Vermiform appendix (tissue), 1 donor: ENCODE measurements around the gene TERT.

DNA sequence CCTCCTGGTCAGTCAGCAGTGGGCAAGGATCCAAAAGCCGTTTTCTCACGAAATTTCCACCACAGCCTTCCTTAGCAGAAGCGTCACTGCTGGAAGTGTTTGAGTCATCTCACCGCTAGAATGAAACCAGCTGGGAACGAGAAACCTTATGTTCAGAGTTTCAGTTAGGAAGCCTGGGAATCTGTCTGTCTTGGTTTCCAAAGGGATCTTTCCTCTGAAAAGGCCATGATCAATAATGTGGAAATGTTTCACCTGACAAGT is 22.9 kb upstream of the LRRC14B start:
- PRO-cap, result no peak

GRCh38 chr5:169103-169800 is 22.0 kb upstream of the LRRC14B start:
- PRO-cap, result unidirectional peak, plus-strand start at chr5:169698

- PRO-cap, result unidirectional peak, plus-strand start at chr5:201182
These were observed 9.7 kb downstream of the LRRC14B start for GRCh38 chr5:200826-201575.

GRCh38 chr5:294410-295162 is 23.1 kb downstream of the PDCD6 start:
- PRO-cap, result no peak

- PRO-cap, result no peak
These were observed 55.7 kb downstream of the AHRR start for GRCh38 chr5:377303-377579.

GRCh38 chr5:465365-466099 is 22.6 kb downstream of the EXOC3 start:
- PRO-cap, result no peak

DNA sequence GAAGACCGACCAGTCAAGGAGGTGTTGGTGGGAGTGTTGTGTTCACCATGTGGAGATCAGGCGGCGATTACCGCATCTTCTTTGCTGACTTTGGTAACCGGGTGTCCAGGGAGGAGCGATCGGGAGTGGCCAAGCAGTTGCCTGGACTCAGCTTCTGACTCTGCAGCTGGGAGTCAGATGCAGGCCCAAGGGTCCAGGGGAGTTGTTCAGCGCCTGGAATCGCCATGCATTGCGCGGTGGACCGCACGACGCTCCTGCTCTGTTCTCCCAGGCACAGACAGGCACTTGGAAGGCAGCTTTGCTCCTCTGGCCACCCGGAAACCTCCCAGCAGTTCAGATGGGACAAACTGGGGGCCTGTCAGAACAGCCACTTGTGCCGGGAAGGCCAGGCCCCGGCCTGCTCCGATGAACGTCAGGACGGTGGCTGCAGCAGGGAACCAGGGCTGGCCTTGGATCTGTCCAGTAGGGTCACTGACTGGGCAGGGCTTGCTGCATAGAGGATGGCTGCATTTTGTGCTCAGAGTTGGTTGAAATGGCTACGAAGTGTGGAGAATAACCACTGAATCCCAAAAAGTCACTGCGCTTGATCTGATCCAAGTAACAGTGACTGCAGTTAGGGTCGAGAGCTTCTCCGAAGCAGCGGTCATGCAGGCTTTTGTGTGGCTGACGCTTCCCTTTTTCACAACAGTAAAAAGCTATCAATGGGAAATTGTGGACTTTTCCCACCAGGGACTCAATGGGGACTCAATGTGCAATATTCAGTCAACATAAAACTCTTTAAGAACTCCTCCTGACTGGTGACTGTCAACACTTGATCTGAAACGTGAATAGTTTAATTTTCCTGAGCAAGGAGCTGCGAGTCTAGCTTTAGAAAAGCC is 28.4 kb downstream of the EXOC3 start:
- PRO-cap, result no peak

DNA sequence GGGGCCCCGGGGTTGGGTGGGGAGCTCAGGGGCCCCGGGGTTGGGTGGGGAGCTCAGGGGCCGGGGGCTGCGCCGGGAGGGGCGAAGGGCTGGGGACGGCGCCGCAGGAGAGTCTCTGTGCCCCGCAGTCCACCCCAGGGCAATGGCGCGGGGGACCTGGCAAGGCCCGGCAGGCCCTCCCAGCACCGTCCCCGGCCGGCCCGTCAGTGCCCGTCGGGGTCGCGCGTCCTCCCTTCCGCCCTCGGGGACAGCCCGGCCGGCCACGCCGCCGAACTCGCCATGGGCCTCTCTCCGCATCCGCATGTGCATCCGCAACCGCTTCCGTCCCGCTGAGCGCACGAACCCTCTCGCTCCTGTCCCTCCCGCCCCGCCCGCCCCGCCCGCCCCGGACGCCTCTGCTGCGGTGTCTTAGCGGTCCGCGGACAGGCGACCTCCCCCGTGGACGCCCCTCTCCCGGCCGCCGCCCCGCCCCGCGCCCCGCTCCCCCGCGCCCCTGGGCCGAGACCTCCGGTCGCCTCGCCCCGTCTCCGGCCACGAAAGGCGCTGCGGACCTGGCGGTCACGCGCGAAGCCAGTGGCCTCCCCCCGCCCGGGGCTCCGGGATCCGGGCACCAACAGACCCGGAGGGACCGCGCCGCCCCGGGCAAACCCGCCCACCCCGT is 4.1 kb upstream of the SLC9A3 start:
- PRO-cap, result no peak

- PRO-cap, result unidirectional peak, minus-strand start at chr5:546688
These were observed 22.4 kb upstream of the SLC9A3 start for GRCh38 chr5:546617-547038.

- PRO-cap, result no peak
These were observed 567 bp downstream of the TPPP start for GRCh38 chr5:692453-693116.

GRCh38 chr5:800821-801528 is 16.4 kb upstream of the ZDHHC11B start:
- PRO-cap, result no peak

DNA sequence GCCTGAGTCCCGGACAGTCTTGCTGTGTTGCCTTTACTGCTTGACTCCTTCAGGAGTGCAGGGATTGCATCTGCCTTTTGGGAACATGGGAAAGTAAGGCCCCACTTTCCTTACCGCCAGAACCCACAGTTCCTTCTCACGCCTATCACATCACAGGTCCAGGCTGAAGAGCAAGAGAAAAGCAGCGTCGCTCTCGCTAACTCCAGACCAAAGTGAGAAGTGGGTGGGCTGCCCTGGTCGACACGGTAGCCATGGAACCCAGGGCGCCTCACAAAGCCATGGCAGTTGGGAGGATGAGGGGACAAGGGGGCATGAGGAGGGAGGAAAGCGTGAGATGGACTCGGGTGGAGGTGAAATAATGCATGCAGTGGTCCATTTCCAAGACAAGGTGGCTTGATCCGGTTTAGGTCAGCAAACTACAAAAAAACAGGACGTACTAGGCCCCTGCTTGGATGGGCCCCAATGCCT is 8.0 kb upstream of the ZDHHC11 start:
- PRO-cap, result no peak

GRCh38 chr5:957413-958125 is 51.0 kb upstream of the NKD2 start:
- PRO-cap, result no peak

- PRO-cap, result no peak
These were observed 49.5 kb downstream of the NKD2 start for GRCh38 chr5:1057938-1058600.

- PRO-cap, result no peak
These were observed 19.8 kb downstream of the SLC12A7 start for GRCh38 chr5:1092057-1092469.

GRCh38 chr5:1130039-1131014 is 18.5 kb upstream of the SLC12A7 start:
- PRO-cap, result bidirectional peak, plus-strand start at chr5:1130688, minus-strand start at chr5:1130418; bidirectional peak, plus-strand start at chr5:1130870, minus-strand start at chr5:1130722

GRCh38 chr5:1155443-1156433 is 43.9 kb upstream of the SLC12A7 start:
- PRO-cap, result no peak

GRCh38 chr5:1294024-1295341 is at the start of gene TERT:
TSS of gene TERT (minus strand) at chr5:1295068.
- PRO-cap, result no peak

DNA sequence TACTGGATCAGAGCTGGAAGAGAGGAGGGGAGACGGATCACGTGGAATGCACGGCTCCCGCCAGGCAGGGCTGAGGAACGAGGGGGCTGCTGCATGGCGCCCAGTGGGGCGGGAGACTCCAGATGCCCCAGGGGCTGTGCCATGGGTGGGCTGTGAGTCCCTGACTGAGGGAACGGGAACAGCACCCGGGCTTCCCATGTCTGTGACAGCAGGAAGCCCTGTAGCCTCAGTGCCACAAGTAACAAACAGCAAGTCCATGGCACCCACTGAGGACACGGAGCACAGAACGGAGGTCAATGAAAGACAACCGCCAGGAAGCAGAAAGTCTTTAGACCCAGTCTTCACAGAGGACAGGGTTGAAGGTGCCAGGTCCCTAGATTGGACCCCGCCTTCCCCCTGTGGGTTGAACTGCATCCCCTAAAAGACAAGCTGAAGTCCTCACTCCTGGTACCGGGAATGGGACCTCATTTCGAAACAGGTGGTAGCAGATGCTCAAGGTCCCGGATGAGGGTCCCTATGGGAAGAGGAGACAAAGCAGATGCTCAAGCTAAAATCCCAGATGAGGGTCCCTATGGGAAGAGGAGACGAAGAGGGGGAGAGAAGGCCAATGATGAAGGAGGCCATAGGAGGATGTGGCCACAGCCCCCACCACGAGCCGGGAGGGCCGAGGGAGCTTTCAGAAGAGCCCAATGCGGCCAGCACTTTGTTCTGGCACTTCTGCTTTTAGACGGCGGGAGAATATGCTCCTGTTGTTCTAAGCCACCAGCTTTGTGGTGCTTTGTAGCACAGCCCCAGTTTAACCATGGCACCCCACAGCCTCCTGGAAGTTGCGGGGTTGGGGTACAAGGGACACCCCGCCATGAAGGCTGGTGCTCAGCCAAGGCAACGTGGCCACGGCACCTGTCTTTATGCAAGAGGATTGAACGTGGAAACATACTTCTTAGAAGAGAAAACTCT is 33.6 kb downstream of the LPCAT1 start:
- PRO-cap, result no peak

DNA sequence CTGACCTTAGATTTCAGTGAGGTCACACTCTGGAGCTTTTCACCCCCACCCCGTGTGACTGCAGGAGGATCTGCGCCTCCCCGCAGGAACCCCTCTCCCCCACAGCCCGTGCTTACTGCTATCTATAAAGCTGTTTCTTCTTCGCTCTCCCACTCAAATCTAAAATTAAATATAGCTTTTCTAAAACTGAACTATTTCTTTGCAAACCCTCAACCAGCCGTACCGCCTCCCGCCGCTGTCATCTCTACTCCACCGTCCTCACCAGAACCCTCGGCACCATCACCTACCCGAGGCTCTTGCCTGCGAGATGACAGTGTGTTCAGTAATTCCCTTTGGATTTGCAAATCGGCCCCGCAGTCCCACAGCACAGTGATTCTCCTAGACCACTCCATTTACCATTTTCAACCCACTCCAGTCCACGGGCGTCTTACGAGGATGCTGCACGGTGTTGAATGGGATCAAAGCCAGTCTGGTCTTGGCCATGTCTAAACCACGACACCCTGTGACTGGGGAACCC is 13.6 kb downstream of the LPCAT1 start:
- PRO-cap, result no peak